Endothelial cell of umbilical vein (primary cell): ENCODE data around the gene RGS4.

GRCh38 chr1:162499972-162500365 lies 2.4 kb downstream of the UHMK1 start:
- PRO-cap = no peak
CAGE:
- cytosol, long polyA minus RNA = no peak
- cytosol, long polyA plus RNA = no peak
- long polyA plus RNA = no peak
- nucleus, long polyA minus RNA = no peak
- nucleus, long polyA plus RNA = no peak

GRCh38 chr1:162557484-162557853 lies 4.1 kb upstream of the UAP1 start:
- PRO-cap = no peak
CAGE:
- cytosol, long polyA minus RNA = no peak
- cytosol, long polyA plus RNA = no peak
- long polyA plus RNA = no peak
- nucleus, long polyA minus RNA = no peak
- nucleus, long polyA plus RNA = no peak

GRCh38 chr1:162560943-162561273 lies 614 bp upstream of the UAP1 start:
- PRO-cap = no peak
CAGE:
- cytosol, long polyA minus RNA = no peak
- cytosol, long polyA plus RNA = no peak
- long polyA plus RNA = no peak
- nucleus, long polyA minus RNA = no peak
- nucleus, long polyA plus RNA = no peak

DNA sequence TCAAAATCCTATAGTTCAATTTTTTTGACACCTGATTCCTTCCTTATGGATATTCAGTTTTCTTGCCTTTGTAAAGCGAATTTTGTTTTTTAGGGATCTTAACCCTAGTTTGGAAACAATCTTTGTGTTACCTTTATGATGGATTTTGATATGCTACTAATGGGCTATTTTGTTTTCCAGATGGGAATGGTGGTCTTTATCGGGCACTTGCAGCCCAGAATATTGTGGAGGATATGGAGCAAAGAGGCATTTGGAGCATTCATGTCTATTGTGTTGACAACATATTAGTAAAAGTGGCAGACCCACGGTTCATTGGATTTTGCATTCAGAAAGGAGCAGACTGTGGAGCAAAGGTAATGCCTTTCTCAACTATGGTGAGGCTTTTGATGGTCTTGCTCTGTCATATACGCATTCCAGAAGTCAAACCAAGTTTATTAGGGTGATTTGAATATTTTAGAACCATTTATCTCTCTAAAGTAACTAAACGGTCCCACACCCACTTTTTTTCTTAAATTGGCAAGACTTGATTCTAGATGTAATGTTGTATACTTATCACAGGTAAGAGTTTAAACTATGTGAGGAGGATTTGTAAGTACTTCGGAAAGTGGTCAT lies 19.7 kb downstream of the UAP1 start:
- PRO-cap = no peak
CAGE:
- cytosol, long polyA minus RNA = start-site peak on the plus strand centred at position 230 of the sequence, 83 bp wide, 14 reads
- cytosol, long polyA plus RNA = no peak
- long polyA plus RNA = no peak
- nucleus, long polyA minus RNA = no peak
- nucleus, long polyA plus RNA = no peak

- PRO-cap = bidirectional peak, plus-strand start at chr1:162696521, minus-strand start at chr1:162696436
CAGE:
- cytosol, long polyA minus RNA = no peak
- cytosol, long polyA plus RNA = no peak
- long polyA plus RNA = no peak
- nucleus, long polyA minus RNA = no peak
- nucleus, long polyA plus RNA = no peak
These were observed 64.3 kb downstream of the DDR2 start for GRCh38 chr1:162696143-162697308.

GRCh38 chr1:162704857-162705086 lies 72.5 kb downstream of the DDR2 start:
- PRO-cap = no peak
CAGE:
- cytosol, long polyA minus RNA = no peak
- cytosol, long polyA plus RNA = no peak
- long polyA plus RNA = no peak
- nucleus, long polyA minus RNA = no peak
- nucleus, long polyA plus RNA = no peak

DNA sequence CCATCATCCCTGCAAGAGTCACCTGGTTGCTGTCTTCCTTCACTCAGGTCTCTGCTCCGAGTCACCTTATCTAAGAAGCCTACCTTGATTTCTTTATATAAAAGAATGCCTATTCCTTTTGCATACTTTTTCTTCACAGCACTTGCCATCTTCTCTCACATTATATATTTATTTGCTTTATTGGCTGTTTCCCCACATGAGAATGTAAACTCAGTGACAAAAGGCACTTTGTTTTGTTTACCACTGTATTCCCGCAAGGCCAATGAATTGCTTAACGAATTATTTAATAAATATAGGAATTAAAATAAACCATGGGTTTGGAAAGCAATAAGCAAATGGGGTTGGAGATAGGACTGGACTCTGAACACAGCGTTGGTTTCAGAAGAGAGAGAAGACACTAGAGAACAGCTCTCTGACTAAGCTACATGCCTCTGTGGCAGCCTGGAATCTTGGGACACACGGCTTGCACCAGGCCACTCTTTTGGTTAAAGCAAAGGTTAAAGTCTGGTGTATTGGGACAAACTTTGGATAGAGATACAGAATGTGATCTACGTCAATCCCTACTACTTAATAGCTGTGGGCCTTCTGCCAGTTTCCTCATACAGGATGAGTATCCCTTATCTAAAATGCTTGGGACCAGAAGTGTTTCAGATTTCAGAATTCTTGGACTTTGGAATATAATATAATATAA lies 49.9 kb upstream of the HSD17B7 start:
- PRO-cap = no peak
CAGE:
- cytosol, long polyA minus RNA = no peak
- cytosol, long polyA plus RNA = no peak
- long polyA plus RNA = no peak
- nucleus, long polyA minus RNA = no peak
- nucleus, long polyA plus RNA = no peak

DNA sequence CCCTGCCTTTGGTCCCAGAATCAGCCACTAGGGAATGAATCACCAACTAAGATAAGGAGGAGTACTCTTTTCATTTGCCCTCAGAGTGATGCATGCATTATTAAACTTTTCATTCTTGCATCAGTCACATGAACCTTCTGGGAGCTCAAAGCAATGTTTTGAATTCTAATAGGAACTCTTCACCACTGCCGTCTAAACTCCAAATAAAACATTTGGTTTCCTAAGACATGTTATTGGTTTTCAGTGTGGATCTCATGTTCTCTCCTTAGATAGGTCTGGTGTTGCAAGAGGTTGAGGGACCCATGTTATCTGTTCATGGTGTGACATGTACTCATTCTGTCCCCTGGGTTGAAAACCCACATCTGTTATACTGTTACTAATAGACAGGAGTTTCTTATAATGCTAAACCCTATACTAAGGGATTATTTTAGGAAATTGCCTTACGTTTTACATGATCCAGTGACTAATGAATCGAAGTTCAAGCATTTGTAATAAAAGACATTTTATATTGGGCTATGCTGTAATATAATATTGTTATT lies 17.8 kb upstream of the HSD17B7 start:
- PRO-cap = no peak
CAGE:
- cytosol, long polyA minus RNA = no peak
- cytosol, long polyA plus RNA = no peak
- long polyA plus RNA = no peak
- nucleus, long polyA minus RNA = no peak
- nucleus, long polyA plus RNA = no peak

DNA sequence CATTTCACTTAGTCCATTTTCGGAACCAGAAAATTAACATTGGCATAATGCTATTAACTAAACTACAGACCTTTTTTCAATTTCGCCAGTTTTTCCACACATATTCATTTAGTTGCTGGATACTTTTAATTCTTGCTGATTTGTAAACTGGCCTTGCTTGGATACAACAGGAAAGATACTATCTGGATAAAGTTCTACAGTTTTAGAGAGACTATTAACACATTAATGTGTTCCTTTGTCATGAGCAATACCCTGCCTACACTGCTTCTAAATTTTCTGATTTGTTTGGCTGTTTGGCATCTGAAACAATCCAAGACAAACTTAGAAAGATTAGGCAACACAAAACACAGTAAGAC lies 5.7 kb upstream of the HSD17B7 start:
- PRO-cap = no peak
CAGE:
- cytosol, long polyA minus RNA = no peak
- cytosol, long polyA plus RNA = no peak
- long polyA plus RNA = no peak
- nucleus, long polyA minus RNA = no peak
- nucleus, long polyA plus RNA = no peak

- PRO-cap = no peak
CAGE:
- cytosol, long polyA minus RNA = no peak
- cytosol, long polyA plus RNA = no peak
- long polyA plus RNA = no peak
- nucleus, long polyA minus RNA = no peak
- nucleus, long polyA plus RNA = no peak
These were observed 32.1 kb downstream of the HSD17B7 start for GRCh38 chr1:162822265-162823342.

GRCh38 chr1:163069109-163069580 lies at the start of gene RGS4:
TSS of gene RGS4 (plus strand) at chr1:163069361.
- PRO-cap = bidirectional peak, plus-strand start at chr1:163069361, minus-strand start at chr1:163069256
CAGE:
- cytosol, long polyA minus RNA = no peak
- cytosol, long polyA plus RNA = no peak
- long polyA plus RNA = start-site peak on the plus strand at chr1:163069357-163069406, 821 and 25 reads in 2 replicates
- nucleus, long polyA minus RNA = start-site peak on the plus strand at chr1:163069413-163069435, 28 reads
- nucleus, long polyA plus RNA = start-site peak on the plus strand at chr1:163069357-163069402, 144 and 1,285 reads in 2 replicates

DNA sequence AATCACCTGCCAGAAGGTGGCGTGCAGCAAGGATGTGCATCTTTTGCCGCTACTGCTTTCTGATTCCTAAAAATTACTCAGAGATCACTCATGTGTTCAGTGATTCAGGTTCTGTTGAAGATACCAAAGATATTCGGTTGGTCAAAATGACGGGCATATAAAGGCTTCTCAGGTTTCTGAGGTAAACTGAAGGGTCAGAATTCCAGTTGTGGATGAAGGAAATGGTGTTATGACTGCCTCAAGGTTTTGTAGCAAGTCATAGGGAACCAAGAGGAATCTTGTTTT lies 2.7 kb downstream of the RGS4 start:
- PRO-cap = bidirectional peak, plus-strand start at position 123 of the sequence, minus-strand start outside the sequence
CAGE:
- cytosol, long polyA minus RNA = no peak
- cytosol, long polyA plus RNA = no peak
- long polyA plus RNA = no peak
- nucleus, long polyA minus RNA = start-site peak on the plus strand centred at position 87 of the sequence, 23 bp wide, 34 reads
- nucleus, long polyA plus RNA = no peak

DNA sequence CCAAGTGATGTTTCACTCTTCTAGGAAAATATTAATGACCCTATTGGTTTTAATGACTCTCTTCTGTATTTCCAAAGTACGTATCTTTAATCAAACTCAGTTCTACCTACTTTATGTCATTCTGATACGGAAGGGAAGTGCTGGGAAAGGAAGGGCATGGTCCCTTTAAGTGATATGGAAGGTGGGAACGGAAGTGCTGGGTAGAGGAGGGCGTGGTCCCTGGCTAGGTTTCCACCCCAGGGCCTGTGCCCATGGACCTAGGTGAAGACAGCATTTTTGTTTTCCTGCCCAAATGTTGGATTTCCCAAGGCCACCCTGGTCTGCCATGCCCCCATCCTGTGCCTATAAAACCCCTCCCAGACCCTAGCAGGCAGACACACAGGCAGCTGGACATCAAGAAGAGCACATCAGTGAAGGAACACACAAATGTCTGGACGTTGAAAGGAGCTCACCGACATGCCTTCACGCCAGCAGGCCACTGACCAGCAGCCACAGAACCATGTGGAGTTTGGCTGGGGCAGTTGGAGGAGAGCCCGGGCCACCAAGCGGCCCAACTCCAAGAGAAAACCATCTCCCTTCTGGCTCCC lies 24.1 kb downstream of the RGS4 start:
- PRO-cap = no peak
CAGE:
- cytosol, long polyA minus RNA = no peak
- cytosol, long polyA plus RNA = no peak
- long polyA plus RNA = no peak
- nucleus, long polyA minus RNA = no peak
- nucleus, long polyA plus RNA = no peak

DNA sequence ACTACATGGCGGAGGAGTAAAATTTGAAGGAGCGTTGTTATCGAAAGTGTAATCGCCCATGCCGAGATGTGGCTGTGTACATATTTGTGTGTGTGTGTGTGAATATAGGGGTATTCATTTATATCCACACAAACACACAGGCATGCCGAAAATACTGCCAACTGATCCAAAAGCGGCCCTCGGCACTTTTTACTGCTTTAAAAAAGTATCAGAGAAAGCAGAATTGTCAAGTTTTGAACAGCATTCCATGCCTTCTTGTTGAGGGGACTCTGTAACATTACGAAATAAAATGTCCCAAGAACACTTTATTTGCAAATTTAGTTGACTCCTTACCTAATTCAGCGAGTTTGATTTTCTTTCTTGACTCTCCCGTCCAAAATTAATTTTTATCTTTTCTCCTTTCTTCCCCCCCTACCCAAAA lies 1.2 kb downstream of the PBX1 start:
- PRO-cap = no peak
CAGE:
- cytosol, long polyA minus RNA = no peak
- cytosol, long polyA plus RNA = no peak
- long polyA plus RNA = no peak
- nucleus, long polyA minus RNA = no peak
- nucleus, long polyA plus RNA = no peak

DNA sequence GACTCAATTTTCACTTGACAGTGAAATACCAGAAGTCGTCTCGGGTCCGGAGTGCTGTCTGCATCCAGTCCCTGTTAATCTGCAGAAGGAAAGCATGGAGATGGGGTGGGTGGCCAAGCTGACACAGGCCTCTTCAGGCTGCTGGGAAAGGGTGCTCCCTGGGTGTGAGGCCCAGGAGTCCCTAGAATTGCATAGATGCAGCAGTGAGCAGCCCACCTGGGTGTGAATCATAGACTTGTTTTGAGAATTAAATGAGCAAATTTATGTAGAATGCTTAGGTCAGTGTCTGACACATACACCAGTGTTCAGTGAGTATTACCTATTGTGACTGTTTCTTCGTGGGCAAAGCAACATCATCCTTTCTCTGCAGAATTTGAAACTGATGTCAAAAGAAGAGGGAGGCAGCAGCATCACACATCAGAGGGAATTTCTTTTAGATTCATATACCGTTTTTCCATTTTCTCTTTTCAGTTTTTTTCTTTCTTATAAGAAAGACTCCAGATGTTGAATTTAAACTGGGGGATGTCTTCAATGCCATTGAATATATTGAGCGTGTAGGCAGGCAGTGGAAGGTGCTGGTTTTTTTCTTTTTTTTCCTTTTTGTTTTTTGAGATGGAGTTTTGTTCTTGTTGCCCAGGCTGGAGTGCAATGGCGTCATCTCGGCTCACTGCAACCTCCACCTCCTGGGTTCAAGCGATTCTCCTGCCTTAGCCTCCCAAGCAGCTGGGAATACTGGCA lies 151.0 kb downstream of the PBX1 start:
- PRO-cap = no peak
CAGE:
- cytosol, long polyA minus RNA = no peak
- cytosol, long polyA plus RNA = no peak
- long polyA plus RNA = no peak
- nucleus, long polyA minus RNA = no peak
- nucleus, long polyA plus RNA = no peak

DNA sequence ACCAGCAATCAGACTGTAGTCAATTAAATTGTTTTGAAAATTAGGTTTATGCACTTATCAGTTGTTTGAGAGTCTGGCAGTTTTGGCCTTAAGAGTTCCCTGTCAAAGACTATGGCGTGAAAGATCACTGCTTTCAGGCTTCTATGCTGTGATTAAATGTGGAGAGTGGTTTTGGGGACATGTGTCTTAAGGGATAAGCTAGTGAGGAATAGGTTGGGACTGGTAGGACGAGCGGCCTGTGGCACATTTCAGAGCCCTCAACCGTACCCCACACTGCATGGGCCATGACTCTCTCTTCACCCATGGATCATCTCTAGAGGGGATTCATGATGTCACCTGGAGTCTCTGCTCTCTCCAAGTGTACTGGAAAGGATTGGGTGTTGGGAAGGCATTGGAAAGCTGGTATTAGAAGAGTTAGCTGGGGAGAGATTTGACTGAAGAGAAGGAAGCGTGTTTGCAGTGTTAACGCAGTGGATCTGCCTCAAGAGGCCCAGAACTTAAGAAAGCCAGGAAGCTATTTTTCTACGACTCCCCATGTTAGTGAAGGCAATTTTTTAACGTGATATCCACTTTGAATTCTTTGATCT lies 214.5 kb downstream of the PBX1 start:
- PRO-cap = no peak
CAGE:
- cytosol, long polyA minus RNA = no peak
- cytosol, long polyA plus RNA = no peak
- long polyA plus RNA = no peak
- nucleus, long polyA minus RNA = no peak
- nucleus, long polyA plus RNA = no peak

DNA sequence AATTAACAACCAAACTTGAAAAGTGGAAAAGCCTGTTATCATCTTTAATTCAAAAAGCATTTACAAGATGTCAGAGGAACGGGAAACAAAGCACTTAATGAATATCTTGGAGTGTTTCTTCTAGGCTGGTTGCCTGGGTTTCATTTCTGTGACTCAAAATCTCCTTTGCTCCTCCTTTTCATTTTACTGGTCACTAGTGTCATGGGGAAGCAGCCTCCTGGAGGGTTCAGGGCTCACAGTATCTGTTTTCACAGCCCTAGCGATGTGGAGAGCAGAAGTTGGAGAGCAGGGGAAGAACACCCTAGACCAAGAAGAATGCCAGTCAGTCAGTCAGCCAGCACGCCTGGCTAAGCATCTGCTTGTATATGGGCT lies 8.0 kb downstream of the RXRG start:
- PRO-cap = no peak
CAGE:
- cytosol, long polyA minus RNA = no peak
- cytosol, long polyA plus RNA = no peak
- long polyA plus RNA = no peak
- nucleus, long polyA minus RNA = no peak
- nucleus, long polyA plus RNA = no peak

- PRO-cap = bidirectional peak, plus-strand start at chr1:165631767, minus-strand start at chr1:165631814; bidirectional peak, plus-strand start at chr1:165632152, minus-strand start at chr1:165632054
CAGE:
- cytosol, long polyA minus RNA = no peak
- cytosol, long polyA plus RNA = no peak
- long polyA plus RNA = no peak
- nucleus, long polyA minus RNA = start-site peak on the plus strand at chr1:165632249-165632288, 18 reads
- nucleus, long polyA plus RNA = no peak
These were observed 654 bp downstream of the MGST3 start for GRCh38 chr1:165631341-165632434.

DNA sequence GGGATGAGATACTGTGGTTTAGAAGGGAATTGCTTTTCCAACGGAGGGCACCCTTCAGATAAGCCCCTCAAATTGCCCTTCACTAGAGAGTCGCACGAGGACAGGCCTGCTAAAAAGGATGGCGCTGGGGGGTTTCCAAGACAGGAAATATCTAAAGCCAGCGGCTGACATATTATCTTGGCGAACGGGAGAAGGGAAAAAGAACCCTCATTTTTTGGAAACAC lies 527 bp upstream of the UCK2 start:
- PRO-cap = no peak
CAGE:
- cytosol, long polyA minus RNA = no peak
- cytosol, long polyA plus RNA = no peak
- long polyA plus RNA = no peak
- nucleus, long polyA minus RNA = no peak
- nucleus, long polyA plus RNA = no peak

DNA sequence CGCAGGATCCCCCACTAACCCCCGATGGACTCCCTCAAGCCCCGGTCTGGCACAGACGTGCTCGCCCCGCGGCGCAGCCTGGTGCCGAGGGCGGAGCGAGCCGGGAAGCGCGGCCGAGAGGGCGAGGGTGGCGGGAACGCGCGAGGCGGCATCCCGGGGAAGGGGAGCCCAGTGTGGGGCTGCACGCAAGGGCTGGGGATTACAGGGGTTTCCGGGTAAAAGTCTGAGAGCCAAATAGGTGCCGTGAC lies 801 bp downstream of the UCK2 start:
- PRO-cap = bidirectional peak, plus-strand start at position 151 of the sequence, minus-strand start at position 80 of the sequence
CAGE:
- cytosol, long polyA minus RNA = no peak
- cytosol, long polyA plus RNA = no peak
- long polyA plus RNA = no peak
- nucleus, long polyA minus RNA = no peak
- nucleus, long polyA plus RNA = no peak